Keratinocyte (primary cell): ENCODE measurements around the genes PPP1R12C, TNNI3, BRSK1 and EDDM13.

DNA sequence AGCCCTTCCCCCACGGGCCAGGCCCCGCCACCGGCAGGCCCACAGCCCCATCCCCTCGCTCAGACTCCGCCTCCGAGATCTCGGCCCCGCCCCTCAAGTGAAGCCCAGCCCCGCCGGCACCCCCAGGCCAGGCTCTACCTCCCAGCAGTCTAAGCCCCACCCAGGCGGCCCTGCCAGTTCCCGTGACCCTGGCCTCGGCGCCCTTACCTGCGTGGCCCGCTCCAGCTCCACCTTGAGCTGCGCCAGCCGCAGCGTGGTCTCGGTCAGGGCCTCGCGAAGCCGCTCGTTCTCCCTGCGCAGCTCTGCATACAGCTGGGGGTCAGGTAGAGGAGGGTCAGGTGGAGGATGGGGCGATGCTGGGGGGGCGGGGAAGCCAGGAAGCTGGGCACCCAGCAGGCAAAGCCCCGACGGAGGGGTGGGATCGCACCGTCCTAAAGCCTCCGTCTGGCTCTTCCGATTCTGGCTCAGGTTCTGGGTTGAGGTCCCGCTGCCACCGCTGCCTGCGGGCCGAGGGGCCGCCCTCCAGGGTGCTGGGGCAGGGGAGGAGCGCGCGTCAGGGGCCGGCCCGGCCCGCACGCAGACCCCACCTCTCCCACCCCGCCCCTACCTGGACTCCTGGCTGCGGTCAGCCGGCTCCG, 16.5 kb downstream of the EPS8L1 start:
CAGE:
- cytosol, long polyA minus RNA: no peak
- cytosol, long polyA plus RNA: no peak
- long polyA plus RNA: no peak
- nucleus, long polyA minus RNA: no peak
- nucleus, long polyA plus RNA: no peak

GRCh38 chr19:55110995-55112180, 6.0 kb downstream of the PPP1R12C start:
CAGE:
- cytosol, long polyA minus RNA: no peak
- cytosol, long polyA plus RNA: no peak
- long polyA plus RNA: no peak
- nucleus, long polyA minus RNA: no peak
- nucleus, long polyA plus RNA: no peak

GRCh38 chr19:55117030-55118040, at the start of gene PPP1R12C:
TSS of gene PPP1R12C (minus strand) at chr19:55117637.
CAGE:
- cytosol, long polyA minus RNA: no peak
- cytosol, long polyA plus RNA: no peak
- long polyA plus RNA: no peak
- nucleus, long polyA minus RNA: no peak
- nucleus, long polyA plus RNA: start-site peak on the minus strand at chr19:55117379-55117697, 98 and 113 reads in 2 replicates

DNA sequence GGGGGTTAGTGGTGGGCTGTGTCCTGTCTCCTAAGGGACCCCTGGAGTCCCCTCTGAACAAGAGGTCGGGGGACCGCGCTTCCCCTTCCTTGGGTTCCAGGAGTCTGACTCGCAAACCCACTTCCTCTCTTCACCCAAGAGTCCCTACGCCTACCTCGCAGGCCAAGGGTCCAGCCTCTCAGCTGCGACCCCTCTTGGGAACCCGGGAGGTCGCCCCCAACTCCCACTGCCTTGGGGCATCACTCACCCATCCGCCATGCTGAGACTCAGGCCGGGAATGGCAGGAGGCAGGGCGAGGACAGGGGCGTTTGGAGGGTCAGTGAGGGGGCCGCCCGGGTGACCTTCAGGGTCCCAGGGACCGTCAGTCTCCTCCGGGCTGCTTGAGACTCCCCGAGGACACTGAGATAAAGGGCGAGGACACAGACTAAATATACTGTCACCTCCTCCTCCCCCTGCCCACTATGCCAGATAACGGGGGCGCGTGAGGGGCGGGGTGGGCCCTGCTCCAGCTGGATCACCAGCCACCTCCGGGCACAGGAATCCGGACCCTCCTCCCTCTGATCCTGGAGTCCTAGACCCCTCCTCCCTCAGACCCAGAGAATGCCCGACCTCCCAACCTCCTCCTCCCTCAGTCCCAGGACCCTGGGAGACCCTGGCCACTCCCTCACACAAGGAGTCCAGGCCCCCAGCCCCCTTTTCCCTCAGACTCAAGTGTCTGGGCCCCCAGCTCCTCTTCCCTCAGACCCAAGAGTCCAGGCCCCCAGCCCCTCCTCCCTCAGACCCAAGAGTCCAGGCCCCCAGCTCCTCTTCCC, at the start of gene TNNI3:
Gene TNNI3 (minus strand): TSS at position 401 of the 812 bp plus-strand sequence.
CAGE:
- cytosol, long polyA minus RNA: no peak
- cytosol, long polyA plus RNA: no peak
- long polyA plus RNA: no peak
- nucleus, long polyA minus RNA: no peak
- nucleus, long polyA plus RNA: no peak

GRCh38 chr19:55236631-55237182, 8.1 kb upstream of the TMEM86B start:
CAGE:
- cytosol, long polyA minus RNA: no peak
- cytosol, long polyA plus RNA: no peak
- long polyA plus RNA: no peak
- nucleus, long polyA minus RNA: no peak
- nucleus, long polyA plus RNA: no peak

DNA sequence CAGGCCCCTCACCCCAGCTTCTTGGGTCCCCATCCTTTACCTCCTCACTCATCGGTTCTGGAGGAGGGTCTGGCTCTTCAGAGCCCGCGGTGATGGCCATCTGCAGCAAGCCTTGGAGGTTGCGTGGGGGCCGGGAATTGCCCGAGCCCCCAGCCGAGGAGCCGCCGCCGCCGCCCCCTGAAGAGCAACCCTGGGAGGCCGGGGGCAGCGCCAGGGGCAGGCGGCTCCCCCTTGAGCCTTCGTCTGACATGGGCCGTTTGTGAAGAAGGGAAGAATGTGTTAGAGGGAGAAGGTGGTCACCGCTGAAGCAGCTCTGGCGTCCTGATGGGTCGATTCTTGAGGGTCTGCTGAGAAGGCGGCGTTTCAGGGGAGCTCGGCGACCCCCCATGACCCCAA, 553 bp downstream of the HSPBP1 start:
CAGE:
- cytosol, long polyA minus RNA: no peak
- cytosol, long polyA plus RNA: no peak
- long polyA plus RNA: no peak
- nucleus, long polyA minus RNA: no peak
- nucleus, long polyA plus RNA: no peak

CAGE:
- cytosol, long polyA minus RNA: no peak
- cytosol, long polyA plus RNA: no peak
- long polyA plus RNA: no peak
- nucleus, long polyA minus RNA: no peak
- nucleus, long polyA plus RNA: no peak
These were observed at the start of gene BRSK1 for GRCh38 chr19:55283576-55284303. TSS of gene BRSK1 (plus strand) at chr19:55283997.

DNA sequence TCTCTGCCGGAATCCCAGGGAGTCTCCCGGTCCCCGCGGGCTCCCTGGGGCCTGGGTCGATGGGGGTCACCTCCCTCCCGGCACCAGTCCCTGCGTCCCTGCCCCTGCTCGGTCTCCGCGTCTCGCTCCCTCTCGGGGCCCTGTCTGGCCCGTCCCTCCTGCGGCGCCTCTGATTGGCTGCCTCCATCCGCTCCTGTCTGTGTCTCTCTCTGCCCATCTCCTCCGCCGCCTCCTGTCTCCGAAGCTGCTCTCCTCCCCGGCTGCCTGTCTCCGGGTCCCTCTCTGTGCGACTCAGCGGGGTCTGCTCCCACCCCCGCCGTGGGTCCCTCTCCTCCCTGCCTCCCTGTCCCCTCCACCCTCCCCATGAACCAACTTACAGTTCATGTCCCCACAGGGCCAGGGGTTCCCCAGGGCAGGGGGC, 326 bp downstream of the IL11 start:
CAGE:
- cytosol, long polyA minus RNA: no peak
- cytosol, long polyA plus RNA: no peak
- long polyA plus RNA: no peak
- nucleus, long polyA minus RNA: no peak
- nucleus, long polyA plus RNA: no peak

DNA sequence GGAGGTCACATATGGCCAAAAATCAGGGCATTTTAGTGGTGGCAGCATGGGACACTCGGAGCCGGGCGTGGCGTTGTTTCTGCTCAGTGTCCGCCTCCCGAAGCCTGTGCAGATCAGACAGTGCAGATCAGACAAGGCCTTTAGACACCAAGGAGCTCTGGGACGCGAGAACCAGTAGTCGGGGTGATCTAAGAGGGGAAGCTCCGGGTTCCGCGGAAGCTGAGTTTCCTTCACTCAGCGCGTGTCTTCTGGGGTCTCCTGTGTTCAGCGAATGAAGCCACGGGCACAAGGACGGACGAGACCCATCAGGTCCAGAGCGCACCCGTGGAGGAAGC, 381 bp upstream of the TMEM238 start:
CAGE:
- cytosol, long polyA minus RNA: no peak
- cytosol, long polyA plus RNA: no peak
- long polyA plus RNA: no peak
- nucleus, long polyA minus RNA: no peak
- nucleus, long polyA plus RNA: no peak

DNA sequence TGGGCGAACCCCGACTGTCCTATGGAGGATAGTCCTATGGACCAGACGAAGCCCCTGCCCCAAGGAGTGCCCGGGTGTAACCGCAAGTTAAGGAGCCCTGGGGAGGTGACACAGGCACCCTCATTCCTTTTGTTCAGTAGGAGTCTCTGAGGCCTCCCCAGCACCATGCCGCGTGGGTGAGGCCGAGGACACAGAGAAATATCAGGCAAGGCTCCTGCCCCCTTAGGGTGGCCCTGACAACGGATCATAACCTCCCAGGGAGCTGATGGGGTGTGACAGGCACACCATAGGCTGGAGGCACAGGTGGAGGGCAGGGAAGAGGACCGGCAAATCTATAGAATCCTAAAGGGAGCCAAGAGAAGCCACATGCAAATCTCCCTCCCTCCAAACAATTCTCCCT, 749 bp upstream of the TMEM238 start:
CAGE:
- cytosol, long polyA minus RNA: no peak
- cytosol, long polyA plus RNA: no peak
- long polyA plus RNA: no peak
- nucleus, long polyA minus RNA: no peak
- nucleus, long polyA plus RNA: no peak

CAGE:
- cytosol, long polyA minus RNA: no peak
- cytosol, long polyA plus RNA: no peak
- long polyA plus RNA: no peak
- nucleus, long polyA minus RNA: no peak
- nucleus, long polyA plus RNA: no peak
These were observed 7.2 kb downstream of the UBE2S start for GRCh38 chr19:55400056-55401151.

DNA sequence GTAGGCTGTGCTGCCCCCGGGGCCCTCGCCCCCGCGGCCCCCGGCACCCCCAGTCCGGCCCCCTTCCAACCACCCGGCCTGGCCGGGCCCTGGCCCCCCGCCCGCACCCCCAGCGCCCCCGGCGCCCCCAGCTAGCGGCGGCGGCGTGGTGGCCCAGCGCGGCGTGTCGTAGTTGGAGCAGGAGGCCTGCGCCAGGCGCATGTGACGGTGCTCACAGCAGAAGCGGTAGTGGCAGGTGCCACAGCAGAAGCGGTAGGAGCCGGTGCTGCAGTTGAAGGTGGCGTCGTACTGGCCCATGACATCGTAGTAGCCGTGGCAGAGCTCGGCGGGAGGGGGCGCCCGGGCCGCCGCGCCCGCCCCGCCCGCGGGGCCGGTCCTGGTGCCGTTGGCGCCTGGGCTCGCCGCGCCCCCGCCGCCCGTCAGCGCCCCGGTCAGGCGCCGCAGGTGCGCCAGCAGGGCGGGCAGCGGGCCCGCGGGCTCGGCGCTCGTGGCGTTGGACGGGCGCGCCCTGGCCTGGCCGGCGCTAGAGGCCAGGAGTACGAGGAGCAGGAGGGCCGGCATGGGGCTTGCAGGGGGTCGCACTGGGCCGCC, 702 bp downstream of the SHISA7 start:
CAGE:
- cytosol, long polyA minus RNA: no peak
- cytosol, long polyA plus RNA: no peak
- long polyA plus RNA: no peak
- nucleus, long polyA minus RNA: no peak
- nucleus, long polyA plus RNA: no peak

DNA sequence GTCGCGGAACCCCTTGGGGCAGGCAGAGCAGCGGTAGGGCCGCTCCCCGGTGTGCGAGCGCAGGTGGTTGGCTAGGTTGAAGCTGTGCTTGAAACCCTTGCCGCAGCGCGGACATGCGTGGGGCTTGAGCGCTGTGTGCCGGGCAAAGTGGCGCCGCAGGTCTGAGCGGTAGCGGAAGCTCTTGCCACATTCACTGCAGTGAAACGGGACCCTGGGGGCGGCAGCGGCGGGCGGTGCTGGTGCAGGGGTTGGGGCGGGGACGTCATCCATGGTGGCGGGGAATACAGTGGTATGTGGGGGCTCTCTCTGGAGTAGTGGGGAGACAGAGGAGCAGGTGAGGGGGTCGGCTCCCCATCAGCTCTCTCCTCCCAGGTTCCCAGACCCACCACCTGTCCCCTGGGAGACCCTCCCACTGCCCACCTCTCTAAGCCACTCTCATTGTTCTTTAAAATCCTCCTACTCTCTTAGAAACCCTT, 1.7 kb downstream of the FIZ1 start:
CAGE:
- cytosol, long polyA minus RNA: no peak
- cytosol, long polyA plus RNA: no peak
- long polyA plus RNA: no peak
- nucleus, long polyA minus RNA: no peak
- nucleus, long polyA plus RNA: no peak

CAGE:
- cytosol, long polyA minus RNA: no peak
- cytosol, long polyA plus RNA: no peak
- long polyA plus RNA: no peak
- nucleus, long polyA minus RNA: no peak
- nucleus, long polyA plus RNA: no peak
These were observed 816 bp upstream of the ZNF580 start for GRCh38 chr19:55639901-55640470.

GRCh38 chr19:55678075-55678988, 3.3 kb downstream of the EPN1 start:
CAGE:
- cytosol, long polyA minus RNA: no peak
- cytosol, long polyA plus RNA: no peak
- long polyA plus RNA: no peak
- nucleus, long polyA minus RNA: no peak
- nucleus, long polyA plus RNA: no peak

DNA sequence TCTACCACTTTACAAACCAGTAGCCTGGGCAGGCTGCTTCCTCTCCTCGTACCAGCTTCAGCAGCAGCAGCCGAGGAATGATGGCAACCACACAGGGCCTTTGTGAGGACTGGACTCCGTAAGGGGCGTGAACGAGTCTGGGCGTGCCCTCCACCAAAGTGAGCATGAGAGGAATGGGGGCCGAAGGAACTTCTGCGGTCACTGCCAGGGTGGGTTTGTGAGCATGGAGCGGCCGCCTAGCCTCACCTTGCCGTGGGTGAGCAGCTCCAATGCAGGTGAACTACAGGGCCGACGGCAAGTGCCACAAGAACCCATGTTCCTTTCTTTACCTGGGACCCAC, 36.0 kb downstream of the ZNF787 start:
CAGE:
- cytosol, long polyA minus RNA: no peak
- cytosol, long polyA plus RNA: no peak
- long polyA plus RNA: no peak
- nucleus, long polyA minus RNA: no peak
- nucleus, long polyA plus RNA: no peak

DNA sequence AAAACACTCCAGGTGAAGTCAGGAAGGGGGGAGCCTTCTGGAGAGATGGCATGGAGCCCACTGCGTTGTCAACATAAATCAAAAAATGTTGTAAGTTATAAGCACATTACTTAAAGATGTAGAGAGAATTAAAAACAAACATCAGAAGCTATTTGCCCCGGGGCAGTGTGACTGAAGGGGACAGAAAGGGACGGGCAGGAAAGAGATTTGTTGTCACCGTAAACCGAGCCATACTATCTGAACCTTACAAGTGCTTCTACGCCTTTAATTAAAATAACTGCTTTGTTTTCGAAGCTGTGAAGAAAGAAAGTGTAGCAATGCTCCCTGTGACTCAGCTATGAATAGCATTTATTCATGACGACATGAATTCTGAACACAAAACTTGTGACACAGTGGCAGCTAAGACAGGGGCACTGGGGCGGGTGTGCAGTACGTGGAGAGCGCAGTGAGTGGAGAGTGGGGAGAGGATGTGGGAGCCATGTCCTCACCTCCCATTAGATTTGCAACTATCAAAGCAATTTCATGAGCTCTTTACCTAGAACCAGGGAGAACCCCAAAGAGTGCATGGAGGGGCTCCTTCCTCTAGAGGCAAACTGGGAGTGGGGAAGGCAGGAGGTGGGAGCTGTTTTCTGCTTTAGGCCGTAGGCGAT, 30.0 kb downstream of the ZNF787 start:
CAGE:
- cytosol, long polyA minus RNA: no peak
- cytosol, long polyA plus RNA: no peak
- long polyA plus RNA: no peak
- nucleus, long polyA minus RNA: no peak
- nucleus, long polyA plus RNA: no peak

GRCh38 chr19:56091748-56092106, 29.4 kb downstream of the ZNF787 start:
CAGE:
- cytosol, long polyA minus RNA: no peak
- cytosol, long polyA plus RNA: no peak
- long polyA plus RNA: no peak
- nucleus, long polyA minus RNA: no peak
- nucleus, long polyA plus RNA: no peak

DNA sequence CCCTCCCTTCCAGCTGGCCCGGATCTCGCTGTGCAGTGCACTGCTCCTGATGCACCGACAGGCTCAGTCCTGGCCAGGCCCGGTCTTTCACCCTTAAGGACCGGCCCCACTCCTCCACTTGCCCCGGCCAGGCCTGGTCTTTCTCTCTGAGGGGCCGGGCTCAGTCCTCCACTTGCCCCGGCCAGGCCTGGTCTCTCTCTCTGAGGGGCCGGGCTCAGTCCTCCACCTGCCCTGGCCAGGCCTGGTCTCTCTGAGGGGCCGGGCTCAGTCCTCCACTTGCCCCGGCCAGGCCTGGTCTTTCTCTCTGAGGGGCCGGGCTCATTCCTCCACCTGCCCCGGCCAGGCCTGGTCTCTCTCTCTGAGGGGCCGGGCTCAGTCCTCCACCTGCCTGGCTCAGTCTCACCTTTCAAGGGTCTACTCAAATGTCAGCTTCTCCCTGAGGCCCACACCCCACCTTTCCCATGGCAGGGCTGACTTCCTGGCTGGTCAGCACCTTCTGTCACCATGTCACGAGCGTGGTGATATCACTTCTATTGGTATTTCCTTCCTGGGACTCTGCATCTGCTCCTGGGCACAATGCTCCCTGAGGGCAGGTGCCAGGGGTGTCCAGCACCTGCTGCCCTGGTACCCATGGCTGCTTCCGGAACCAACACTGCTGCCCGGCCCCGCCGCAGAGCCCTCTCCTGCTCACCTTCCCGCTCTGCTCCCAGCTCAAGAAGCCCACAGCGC, 6.8 kb downstream of the ZNF787 start:
CAGE:
- cytosol, long polyA minus RNA: no peak
- cytosol, long polyA plus RNA: no peak
- long polyA plus RNA: no peak
- nucleus, long polyA minus RNA: no peak
- nucleus, long polyA plus RNA: no peak

CAGE:
- cytosol, long polyA minus RNA: no peak
- cytosol, long polyA plus RNA: no peak
- long polyA plus RNA: no peak
- nucleus, long polyA minus RNA: no peak
- nucleus, long polyA plus RNA: no peak
These were observed at the start of gene EDDM13 for GRCh38 chr19:56272707-56272948. TSS of gene EDDM13 (plus strand) at chr19:56272748.